Measurements from ENCODE around the genes SLC11A1, USP37 and PLCD4.

DNA sequence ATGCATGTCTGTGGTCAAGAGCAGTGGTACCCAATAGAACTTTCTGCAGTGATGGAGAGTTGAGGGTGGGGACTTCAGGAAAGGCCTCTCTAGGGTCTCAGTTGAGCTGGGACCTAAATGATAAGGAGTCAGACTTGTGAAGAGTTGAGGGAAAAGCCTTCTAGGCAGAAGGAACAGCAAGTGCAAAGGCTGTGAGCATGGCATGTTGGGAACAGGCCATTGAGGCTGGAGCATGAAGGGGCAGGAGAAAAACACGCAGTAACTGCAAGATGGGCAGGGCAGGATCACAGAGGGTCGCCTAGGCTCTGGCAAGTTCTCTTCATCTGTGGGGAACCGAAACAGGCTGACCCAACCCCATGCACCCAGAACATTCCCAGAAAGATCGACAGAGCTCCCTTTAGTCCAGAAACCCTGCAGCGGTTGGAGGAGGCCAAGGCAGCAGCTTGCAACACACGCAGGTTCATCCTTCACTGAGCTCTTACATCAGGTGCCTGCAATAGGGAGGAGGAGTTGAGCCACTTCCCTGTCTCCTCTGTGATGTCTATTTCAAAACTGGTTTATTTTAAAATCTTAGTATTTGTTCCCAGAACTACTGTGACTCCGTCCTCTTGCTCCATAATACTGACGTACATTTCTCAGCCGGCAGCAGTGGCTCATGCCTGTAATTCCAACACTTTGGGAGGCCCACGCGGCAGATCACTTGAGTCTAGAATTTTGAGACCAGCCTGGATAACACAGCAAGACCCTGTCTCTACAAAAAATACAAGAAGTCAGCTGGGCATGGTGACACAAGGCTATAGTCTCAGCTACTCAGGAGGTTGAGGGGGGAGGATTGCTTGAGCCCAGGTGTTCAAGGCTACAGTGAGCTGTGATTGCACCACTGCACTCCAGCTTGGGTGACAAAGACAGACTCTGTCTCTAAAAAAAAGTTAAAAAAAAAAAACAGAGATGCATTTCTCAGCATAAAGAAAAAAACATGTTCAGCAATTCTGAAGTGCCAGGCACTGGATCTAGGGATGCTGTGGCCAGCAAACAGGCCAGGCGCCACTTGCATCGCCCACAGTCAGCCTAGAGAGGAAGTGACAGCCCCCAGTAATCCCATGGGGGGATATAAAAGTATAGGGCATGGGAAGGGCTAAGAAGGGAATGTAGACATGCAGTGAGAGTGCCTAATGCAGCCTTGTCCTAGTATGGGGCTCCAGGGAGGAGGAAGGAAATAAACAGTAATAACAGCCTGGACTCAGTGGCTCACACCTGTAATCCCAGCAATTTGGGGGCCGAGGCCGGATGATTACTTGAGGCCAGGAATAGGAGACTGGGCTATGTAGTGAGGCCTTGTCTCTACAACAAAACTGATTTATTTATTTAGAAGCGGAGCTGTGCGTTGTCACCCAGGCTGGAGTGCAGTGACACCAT, 11.4 kb upstream of the SLC11A1 start:
- PRO-cap, result unidirectional peak, minus-strand start at position 472 of the sequence

DNA sequence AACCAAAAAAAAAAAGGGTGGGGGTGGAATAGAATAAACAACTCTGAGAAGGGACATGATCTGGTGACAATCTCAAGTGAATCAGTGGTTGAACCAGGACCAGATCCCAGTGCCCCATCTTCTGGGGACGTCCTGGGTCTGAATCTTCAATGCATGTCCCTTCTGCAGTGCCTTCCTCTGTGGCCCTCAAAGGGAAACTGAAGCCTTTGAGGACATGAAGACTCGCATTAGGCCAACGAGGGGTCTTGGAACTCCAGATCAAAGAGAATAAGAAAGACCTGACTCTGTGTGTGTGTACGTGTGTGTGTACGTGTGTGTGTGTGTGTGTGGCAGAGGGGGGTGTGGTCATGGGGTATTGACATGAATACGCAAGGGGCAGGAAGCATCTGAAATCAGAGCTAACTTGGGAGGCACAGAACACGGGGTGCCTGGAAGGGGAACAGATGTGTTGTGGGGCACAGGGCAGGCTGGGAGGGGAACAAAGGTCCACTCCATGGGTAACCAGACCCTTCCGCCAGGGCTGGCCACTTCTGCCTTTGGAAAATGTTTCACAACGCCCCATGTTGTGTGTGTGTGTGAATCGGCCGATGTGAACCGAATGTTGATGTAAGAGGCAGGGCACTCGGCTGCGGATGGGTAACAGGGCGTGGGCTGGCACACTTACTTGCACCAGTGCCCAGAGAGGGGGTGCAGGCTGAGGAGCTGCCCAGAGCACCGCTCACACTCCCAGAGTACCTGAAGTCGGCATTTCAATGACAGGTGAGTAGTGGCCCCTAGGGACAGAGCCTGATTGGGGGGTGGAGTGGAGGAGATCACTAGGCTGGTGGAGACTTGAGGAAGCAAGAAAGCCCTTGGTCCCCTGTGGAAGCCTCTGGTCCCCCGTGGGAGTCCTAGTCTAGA, at the start of gene SLC11A1:
Gene SLC11A1 (plus strand): TSS at position 657 of the 900 bp plus-strand sequence.
- PRO-cap, result unidirectional peak, plus-strand start at position 672 of the sequence

GRCh38 chr2:218394755-218395180, 4.9 kb upstream of the CTDSP1 start:
- PRO-cap, result no peak

DNA sequence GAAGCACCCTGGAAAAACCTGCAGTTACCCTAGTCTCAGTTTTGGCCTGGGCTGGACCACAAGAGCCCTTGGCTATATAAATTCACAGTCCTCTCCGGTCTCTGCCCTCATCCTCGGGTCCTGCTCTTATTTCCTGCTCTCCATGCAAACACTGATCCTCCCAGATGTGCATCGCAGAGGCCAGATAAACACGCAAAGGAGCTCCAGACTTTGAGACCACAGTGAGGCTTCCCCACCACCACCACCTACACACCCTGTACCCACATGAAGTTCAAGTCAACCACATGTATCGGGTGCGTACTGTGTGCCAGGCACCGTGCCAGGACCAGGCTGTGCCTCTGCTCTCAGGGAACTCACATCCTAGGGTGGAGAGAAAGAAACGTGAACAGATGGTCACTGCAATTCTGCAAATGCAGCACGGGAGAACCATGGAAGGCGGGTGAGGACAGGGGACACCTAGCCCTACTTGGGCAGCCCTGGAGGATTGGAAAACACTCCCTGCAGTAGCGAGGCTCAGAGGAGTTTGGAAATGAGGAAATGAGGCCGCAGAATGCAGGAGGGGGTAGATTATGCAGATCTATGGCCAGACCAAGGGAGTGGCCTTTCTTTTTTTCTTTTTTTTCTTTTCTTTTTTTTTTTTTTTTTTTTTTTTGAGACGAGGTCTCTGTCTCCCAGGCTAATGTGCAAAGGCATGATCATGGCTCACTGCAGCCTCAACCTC, 7.5 kb downstream of the CTDSP1 start:
- PRO-cap, result no peak

GRCh38 chr2:218422693-218422969, 3.7 kb downstream of the VIL1 start:
- PRO-cap, result no peak

- PRO-cap, result no peak
Observed at GRCh38 chr2:218429241-218429775, 10.4 kb downstream of the VIL1 start.

- PRO-cap, result no peak
Observed at GRCh38 chr2:218474610-218474924, 55.6 kb downstream of the VIL1 start.

DNA sequence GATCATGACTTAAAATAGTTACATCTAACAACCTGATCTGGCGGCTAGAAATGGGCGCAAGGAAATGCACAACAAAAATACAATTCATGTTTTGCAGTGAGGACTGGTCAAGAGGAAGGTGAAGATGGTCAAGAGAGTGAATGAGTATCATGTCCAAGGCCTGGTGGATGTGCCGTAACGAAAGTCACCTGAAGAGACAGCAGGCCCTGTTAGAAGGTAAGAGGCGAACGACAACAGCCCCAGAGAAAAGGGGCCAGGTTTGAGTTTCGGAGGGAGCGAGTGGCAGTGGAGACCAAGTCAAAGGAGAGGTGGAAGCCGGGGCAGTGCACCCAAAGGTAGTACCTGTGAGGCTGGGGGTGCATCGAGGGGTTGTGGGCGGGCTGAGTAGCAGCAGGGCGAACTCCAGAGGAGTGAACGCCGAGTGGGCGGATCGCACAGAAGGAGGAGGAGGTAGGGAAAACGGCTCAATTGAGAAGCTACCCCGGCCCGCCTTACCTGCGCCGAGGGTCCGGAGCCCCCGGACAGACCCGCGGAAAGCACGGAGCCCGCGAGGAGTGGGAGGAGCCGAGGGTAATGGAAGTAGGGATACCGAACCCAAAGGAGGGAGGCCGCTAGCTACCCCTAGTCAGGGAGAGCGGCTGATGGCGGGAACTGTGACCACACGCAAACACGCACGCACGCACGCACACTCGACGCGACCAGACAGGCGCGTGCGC, at the start of gene USP37:
Gene USP37 (minus strand): TSS at position 669 of the 716 bp plus-strand sequence.
- PRO-cap, result bidirectional peak, plus-strand start outside the sequence, minus-strand start at position 669 of the sequence

DNA sequence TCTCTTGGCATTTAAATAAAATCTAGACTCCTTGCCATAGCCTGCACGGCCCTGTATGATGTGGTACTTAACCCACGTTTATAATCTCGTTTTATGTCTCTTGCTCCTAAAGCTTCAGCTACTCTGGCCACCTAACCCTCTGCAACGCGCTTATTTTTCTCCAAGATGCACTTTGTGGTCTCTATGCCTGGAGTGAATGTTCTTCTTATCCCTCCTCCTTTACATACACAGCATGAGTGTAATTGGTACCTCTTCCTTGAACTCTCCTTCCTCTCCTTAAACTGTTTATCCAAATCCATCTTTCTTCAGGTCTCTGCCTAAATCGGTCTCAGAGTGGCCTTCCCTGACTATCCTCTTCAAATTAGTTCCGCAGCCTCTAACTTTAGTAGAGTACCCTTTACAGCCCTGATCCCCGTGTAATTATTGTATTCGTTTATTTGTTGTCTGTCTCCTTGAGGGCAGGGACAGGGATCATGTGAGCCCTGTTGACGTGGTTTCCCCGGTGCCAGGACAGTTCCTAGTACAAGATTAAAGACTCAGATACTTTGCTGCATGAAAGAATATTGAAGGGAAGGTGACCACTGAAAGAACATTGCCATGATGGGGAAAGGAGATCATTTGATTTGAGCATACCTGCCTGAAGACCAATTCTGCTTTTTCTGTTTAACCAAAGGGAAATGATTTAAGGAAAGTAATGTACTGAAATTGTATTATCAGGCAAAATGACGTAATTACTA, 1.1 kb downstream of the CNOT9 start:
- PRO-cap, result no peak

DNA sequence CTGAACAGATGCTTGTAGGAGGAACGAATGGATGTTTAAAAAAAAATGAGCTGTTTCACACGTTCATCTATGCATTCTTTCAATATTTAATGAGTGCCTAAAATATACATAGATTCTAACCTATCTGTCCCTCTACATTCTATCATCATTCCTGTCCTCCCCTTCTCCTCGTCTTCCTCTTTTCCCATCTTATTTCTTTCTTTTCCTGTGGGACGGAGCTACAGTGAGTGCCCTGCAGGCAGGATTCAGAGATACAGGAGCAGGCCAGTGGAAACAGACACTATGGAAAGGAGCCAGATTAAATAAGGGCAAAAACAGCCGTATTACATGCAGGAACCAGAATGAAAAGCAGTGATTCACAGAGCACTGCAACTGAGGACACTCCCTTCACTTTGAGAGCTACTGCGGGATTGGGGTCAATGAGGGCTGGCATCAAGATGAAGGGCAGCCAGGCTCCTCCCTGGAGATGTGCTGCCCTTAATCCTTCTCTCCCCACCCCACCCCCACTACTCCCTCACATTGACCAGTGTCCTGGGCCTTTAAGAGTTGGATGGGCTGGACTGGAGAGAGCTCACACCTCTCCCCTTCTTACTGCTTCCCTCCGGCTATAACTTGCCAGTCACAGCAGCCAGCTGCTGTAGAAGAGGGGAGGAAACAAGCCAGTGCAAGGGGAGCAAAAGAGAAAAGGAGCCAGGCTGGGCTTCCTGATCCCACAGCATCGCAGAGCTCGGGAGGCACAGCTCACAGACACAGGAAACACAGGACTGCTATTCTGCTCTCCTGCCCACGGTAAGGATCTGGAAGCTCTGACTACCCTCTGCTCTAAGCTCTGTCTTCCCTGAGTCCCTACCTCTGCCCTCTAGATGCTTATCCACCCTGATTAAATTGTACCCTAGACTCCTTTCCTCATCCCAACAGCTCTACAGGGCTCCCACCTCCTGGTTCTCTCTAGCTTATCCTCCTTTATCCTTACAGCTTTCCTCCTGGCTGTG, at the start of gene PLCD4:
Gene PLCD4 (plus strand): TSS at position 618 of the 992 bp plus-strand sequence.
- PRO-cap, result unidirectional peak, plus-strand start at position 618 of the sequence

- PRO-cap, result no peak
Observed at GRCh38 chr2:218630328-218630841, 22.7 kb downstream of the PLCD4 start.

GRCh38 chr2:218665673-218666415, 6.0 kb downstream of the RNF25 start:
- PRO-cap, result no peak

- PRO-cap, result no peak
Observed at GRCh38 chr2:218755745-218755917, 26.3 kb upstream of the CYP27A1 start.

- PRO-cap, result no peak
Observed at GRCh38 chr2:218757309-218757856, 24.6 kb upstream of the CYP27A1 start.

GRCh38 chr2:218809182-218810173, 27.5 kb downstream of the CYP27A1 start:
- PRO-cap, result no peak

- PRO-cap, result no peak
Observed at GRCh38 chr2:219076050-219076562, 15.4 kb upstream of the IHH start.

DNA sequence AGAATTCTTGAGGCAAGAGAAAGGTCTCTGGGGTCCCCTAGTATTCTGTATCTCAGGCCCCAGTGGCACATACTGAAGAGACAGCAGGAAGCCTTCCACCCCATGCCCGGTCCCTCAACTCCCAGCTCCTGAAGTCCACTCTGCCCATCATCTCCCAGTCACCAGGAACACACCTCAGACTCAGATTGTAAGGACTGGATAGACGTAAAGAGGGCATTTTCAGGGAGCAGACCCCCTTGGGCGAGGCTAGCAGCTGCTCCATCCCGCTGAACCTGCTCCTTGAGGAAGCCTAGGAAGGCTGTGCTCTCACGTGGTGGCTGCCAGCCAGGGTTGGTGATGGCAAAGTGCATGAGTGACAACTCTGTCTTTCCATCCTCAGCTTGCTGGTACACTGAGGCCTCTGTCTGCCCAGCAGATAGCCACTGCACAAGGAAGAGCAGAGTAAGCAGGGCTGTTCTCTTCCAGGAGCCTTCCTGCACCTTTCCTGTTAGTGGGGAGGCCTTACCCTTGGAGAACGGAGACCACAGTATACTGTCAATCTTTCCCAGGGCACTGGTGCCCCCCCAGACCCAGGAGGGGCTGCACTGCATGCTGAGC, 3.8 kb upstream of the ABCB6 start:
- PRO-cap, result no peak

- PRO-cap, result no peak
Observed at GRCh38 chr2:219247310-219248481, 2.4 kb downstream of the STK16 start.

GRCh38 chr2:219277656-219278656, 1.2 kb upstream of the DNAJB2 start:
- PRO-cap, result no peak

- PRO-cap, result no peak
Observed at GRCh38 chr2:219280327-219280613, 1.1 kb downstream of the DNAJB2 start.